Mucosa of descending colon (tissue), 1 donor: ENCODE results near the genes NBPF4, PRPF38B, CFAP276, MYBPHL and GNAI3.

DNA sequence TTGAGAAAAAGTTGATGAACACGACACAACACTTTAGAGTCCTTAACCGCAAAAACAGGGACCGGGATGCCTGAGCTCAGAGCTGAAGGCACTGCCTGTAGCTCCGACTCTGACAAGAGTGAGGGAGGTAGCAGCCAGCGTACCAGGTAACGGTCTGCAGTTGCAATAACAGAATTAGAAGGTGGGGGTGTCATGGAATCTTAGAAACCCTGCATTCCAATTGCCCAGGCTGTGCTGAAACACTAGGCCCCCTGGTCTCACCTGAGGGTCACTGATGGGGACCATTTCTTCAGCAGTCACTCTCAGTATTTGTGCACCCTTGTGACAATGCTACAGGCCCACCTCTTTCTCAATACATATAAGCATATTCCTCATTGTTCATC, at the start of gene NBPF4:
NBPF4 (minus strand) TSS at position 176 of the 383 bp plus-strand sequence.
- PRO-cap = no peak

DNA sequence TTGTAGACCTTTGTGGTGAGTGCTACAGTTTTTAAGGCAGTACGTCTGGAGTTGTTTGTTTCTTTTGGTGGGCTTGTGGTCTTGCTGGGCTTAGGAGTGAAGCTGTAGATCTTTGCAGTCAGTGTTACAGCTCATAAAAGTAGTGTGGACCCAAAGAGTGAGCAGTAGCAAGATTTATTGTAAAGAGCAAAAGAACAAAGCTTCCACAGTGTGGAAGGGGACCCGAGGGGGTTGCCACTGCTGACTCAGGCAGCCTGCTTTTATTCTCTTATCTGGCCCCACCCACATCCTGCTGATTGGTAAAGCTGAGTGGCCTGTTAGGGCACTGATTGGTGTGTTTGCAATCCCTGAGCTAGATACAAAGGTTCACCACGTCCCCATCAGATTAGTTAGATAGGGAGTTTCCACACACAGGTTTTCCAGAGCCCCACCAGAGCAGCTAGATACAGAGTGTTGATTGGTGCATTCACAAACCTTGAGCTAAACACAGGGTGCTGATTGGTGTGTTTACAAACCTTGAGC, 20.8 kb downstream of the HENMT1 start:
- PRO-cap = no peak

- PRO-cap = bidirectional peak, plus-strand start at chr1:108645055, minus-strand start at chr1:108645076; unidirectional peak, minus-strand start at chr1:108645202
Measured at GRCh38 chr1:108644811-108645451, 16.0 kb downstream of the HENMT1 start.

DNA sequence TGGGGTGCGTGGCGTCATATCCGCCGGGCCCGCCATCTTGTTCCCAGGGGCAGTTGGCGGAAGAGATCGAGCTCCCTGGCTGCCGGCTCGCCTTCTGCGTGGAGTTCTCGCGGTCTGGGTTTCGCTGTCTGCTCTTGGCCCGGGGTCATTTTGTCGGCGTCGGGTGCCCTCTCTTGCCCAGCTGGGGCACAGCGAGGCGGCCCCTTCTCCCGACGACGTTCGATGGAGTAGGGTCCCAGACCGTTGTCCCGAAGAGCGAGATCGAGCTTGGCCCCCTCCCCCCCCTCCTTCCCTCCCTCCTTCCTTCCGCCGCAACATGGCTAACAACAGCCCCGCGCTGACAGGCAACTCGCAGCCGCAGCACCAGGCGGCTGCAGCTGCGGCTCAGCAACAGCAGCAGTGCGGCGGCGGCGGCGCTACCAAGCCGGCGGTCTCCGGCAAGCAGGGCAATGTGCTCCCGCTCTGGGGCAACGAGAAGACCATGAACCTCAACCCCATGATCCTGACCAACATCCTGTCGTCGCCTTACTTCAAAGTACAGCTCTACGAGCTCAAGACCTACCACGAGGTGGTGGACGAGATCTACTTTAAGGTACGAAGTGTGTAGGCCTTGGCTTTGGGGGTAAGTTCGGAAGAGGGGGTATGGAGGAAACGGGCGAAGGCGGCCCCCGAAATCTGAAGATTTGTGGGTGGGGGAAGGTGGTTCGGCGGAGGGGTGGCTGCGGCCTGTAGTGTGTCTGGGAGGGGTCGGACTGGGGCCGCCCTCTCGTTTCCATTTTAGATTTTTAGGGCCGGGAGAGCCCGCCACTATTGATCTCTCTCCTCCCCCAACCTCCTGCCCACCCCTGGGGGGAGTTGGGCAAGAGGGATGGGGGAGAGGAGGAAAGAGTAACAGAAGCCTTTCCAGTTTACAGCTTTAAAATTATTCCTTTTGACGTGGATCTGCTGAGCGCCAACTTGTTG, at the start of gene PRPF38B:
PRPF38B (plus strand) TSS at position 35 of the 963 bp plus-strand sequence.
- PRO-cap = bidirectional peak, plus-strand start at position 52 of the sequence, minus-strand start outside the sequence; bidirectional peak, plus-strand start at position 304 of the sequence, minus-strand start at position 250 of the sequence; bidirectional peak, plus-strand start at position 780 of the sequence, minus-strand start at position 685 of the sequence

DNA sequence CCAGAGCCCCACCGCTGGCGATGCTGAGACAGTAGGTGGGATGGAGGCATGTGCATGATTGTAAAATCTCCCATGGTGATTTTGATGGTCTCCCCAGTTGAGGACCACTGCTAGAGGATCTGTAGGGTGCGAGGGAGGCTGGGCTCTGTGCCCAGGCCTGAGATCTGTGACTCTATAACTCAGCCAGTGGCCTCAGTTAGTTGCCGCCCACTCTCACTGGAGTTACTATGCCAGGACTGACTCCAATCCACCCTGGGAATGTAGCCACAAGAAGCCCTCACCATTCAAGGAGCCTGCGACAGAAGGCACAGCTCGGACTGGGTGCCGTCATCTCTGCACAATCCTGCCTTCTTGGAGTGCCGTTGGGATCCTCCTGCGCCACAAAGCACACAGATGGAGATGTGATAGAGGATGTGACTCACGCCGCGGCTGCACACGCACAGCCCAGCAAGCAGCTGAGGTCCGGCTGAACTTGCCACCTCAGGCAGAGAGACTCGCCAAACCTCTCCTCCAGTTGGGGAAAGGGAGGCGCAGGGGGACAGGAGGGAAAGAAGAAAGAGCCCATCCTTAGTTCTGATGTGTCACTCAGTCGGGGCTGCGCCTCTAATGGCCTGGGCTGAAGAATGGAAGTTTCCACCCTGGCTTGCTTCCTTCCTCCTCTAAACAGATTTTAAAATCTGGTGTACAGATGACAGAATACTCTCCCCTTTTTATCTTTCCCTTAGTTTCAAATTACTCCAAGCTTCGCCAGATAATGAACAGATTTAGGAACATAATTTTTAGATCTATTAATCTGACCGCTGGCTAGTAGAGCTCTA, 26.4 kb downstream of the AKNAD1 start:
- PRO-cap = no peak

DNA sequence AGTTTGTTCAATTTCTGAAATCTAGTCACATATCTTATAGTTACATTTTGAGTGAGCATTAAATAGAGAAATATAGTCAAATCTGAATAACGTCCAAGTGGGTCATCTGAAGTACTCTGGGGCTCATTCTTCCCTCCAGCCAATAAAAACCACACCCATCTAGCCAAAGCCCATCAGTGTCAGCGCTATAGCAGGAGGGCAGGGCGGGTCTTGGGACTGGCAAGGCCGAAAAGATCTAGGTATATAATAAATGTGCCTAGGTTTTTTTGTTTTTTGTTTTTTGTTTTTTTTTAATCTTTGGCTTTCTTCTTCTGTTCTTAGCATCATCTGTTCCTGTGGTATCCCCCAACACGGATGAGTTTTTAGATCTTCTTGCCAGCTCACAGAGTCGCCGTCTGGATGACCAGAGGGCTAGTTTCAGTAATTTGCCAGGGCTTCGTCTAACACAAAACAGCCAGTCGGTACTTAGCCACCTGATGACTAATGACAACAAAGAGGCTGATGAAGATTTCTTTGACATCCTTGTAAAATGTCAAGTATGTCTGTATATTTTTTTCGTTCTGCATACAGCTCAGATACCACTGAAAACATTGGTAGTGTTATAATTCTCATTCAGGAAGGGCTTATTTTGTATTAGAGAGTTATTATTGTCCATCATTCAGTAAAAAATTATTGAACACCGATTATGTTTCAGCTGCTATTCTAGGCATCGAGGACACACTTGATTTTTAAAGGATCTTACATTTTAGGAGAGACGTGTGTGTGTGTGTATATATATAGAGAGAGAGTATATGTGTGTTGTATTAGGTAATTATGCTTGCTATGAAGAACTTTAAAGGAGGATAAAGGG, 39.4 kb downstream of the CLCC1 start:
- PRO-cap = no peak

DNA sequence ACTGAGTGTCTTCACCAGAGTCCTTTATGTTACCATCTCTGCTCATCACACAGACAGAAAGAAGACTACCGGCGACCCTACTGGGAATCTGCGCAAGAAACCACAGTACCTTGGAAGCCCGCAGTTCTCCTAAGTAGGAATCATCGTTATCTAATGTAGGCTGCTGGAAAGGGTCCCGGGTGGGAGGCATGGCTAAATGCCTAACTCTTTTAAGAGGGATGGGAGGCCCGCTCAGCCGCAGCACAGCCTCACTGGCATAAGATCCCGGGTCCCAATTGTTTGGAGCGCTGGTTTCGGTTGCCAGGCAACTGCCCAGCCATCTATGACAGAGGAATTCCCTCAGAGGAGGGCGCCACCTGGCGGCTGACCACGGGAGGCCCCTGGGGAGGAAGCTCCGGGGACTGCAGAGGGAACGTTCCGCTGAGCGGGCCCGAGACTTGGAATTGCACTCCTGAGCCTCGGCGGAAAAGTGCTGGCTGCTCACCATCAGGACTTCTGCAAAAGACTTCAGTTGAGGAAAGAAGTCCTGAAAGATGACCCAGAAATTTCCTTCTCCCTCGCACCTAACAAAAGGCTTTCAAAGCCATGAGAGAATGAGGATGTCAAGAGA, at the start of gene CFAP276:
CFAP276 (minus strand) TSS at position 258 of the 610 bp plus-strand sequence.
- PRO-cap = no peak

DNA sequence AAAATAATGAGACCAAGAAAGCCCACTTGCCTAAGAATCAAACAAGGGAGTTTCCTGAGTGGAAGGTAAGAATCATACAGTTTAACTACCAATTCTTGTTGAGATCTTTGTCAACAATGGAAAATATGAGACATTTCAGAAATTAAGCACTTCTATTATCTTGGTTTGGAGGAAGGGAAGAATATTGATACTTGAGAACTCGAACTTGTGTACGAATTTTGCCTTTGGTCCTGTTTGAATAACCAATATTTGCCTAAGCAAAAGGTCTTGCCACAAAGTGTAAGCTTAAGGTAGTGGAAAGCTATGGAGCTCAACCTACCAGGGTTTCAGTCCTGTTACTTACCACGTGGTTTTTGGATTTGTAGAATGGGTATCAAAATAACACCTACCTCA, 2.0 kb downstream of the ELAPOR1 start:
- PRO-cap = no peak

DNA sequence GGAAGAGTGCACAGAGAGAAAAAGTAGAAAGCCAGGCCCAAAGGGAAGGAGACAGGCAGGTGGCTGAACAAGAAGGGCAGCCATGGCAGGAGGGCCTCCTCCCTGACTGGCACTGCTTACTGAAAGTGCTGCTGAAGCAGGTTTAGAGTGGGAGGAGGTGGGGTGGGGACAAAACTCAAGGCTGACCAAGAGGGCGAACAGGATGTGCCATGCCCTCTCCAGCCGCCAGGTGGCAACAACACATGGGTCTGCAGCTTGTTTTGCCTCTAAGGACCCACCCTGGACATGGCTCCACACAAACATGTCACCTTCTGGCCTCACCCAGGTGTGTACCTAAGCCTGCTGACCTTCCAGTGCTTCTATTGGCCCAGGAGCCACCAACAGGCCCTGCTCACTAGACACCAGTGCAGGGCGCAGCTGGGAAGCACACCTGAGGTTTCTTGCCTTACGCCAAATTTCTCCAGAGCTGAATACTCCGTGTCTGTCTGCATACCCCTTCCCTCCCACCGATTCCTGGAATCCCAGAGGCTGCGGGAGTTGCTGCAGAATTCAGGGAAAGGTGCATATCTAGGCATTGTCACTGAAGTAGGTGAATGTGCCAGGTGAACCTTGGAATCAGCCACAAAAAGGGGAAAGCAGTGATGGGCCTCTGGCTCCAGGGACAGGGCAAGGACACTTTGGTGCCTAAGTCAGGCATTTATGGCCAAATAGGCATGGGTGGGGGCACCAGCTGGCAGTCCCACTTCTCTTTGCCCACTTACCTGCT, 5.4 kb downstream of the PSRC1 start:
- PRO-cap = bidirectional peak, plus-strand start at position 397 of the sequence, minus-strand start at position 118 of the sequence

- PRO-cap = no peak
Measured at GRCh38 chr1:109298477-109298912, 8.3 kb downstream of the MYBPHL start.

- PRO-cap = no peak
Measured at GRCh38 chr1:109306905-109308105, at the start of gene MYBPHL. MYBPHL (minus strand) TSS chr1:109307011.

DNA sequence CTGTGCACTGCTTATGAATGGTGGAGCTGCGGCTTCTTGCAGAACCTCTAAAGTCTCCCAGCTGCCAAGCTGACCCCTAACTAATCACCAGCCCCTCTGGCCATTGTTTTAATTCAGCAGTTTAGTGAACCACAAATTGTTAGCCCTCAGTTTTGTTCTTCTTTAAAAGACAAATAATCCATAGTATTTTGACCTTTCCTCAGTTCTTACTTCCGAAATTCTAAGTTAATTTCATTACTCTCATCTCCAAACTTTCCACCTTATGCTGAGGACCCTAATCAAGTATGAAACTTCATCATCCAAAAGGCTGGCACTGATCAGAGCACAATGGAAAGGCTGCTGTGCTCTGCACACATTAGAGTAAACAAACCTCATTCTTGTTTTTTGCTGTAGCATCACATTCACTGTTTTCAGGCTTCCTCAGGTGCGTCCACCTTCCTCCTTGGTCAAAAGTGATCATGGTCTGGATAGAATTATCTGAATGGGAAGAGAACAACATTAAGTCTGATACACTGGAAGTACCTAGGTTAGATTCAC, 29.1 kb upstream of the MYBPHL start:
- PRO-cap = no peak

DNA sequence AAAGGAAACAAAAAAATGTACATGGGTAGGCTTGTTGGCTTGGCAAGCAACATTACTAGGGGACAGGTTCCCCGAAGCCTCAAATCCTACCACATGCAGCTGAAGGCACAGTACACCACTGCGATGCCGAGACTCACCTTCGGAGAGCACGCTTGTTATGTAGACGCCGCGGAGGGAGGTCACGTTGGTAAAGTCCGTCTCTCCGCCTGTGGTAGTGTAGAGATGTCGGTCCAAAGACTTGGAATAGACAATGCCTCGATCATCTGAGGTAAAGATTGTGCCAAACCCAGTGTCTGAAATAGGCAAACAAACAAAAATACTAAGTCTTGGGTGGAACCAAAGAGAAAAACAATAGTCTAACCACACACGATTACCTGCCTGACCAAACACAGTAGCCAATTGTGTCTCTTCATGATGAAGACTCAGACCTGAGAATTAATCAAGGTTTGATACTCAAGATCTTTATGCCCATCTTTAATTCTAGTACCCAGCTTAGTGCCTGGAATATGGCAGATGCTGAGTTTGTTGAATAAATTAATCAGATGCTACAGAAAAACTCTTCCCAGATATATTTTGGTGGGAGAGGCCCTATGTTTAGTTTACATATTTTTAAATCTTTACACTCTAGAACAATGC, 33.9 kb upstream of the MYBPHL start:
- PRO-cap = no peak

- PRO-cap = no peak
Measured at GRCh38 chr1:109395628-109395995, 2.1 kb downstream of the SORT1 start.

DNA sequence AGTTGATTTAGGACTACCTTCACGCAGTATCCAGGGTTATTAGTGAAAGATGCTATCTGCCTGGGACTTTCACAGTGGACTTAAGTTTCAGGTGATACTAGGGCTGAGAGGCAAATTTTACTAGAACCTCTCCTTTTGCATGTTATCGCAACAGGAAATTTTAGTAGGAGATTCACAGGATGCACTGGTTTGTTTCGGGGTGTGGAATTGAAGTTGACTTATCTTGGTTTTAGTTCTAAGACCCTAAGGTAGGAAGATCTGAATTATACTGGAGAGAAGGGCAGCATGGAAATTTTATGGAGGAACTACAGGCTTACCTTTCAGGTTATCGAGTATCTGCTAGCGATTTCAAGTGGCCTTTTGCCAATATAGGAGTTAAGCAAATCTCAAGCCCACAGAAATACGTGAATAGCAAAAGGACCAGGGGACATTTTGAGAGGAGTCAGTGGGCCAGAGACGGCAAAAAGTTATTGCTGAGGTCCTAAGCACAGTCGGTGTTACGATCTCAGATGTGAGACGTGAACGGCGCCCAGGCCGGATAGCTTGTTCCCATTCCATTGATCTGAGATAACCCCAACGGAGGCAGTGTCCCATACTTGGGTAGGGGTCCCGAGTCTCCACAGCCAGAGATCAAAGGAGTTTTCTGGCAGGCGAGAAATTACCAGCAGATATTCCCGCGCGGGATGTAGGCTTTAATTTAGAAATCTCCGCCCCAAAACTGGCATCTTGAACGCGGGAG, 648 bp upstream of the GNAI3 start:
- PRO-cap = no peak

DNA sequence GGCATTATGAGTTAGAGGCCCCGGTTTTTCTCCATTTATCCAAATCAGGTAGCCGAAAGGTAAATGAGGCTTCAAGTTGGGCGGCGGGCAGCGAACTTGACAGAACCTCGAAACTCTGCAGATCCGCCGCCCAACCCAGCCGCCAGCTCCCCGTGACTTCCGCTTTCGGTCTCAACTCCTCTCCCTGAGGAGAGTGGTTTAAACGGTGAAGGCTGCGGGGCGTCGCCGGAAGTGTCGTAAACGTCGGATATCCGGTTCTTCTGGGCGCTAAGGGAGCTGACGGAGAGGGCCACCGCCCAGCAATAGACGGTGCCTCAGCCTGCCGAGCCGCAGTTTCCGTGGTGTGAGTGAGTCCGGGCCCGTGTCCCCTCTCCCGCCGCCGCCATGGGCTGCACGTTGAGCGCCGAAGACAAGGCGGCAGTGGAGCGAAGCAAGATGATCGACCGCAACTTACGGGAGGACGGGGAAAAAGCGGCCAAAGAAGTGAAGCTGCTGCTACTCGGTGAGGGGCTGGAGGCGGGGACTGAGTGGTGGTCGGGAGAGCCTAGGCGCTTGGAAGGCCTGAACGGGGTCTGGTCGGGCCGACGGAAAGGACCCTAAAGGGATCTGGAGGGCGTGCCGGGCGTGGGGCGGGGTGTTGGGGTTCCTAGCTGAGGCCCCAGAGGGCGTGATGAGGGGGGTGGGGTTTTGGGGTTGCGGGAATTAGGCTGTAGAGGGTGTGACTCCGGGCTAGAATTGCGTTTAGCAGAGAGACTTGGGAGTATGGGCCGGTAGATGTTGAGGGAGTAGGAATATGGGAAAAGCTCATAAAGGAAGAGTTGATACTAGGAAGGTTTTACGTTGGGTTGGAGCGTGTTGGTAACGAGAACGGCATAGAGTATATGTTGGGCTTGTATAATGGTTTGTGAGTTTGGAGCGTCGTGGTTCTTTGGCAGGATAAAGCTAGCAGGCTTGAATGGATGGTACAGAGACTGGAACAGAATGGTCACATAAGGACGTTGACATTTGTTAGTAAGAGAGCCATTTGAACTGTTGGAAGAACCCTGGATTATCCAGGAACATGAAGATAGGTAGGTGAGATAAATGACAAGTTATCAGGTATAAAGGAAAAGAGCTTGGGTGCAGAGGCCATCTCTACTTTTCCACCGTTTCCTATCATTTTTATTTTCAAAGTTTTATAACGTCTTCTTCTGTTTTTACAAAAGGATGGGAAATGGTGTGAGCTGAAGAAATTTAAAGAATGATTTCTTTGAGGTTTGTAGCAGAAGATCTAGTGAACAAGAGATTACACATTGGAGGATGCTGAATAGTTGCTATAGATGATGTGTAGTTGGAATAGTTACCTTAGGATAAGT, at the start of gene GNAI3:
GNAI3 (plus strand) TSS at position 279 of the 1,355 bp plus-strand sequence.
- PRO-cap = bidirectional peak, plus-strand start at position 332 of the sequence, minus-strand start at position 173 of the sequence

DNA sequence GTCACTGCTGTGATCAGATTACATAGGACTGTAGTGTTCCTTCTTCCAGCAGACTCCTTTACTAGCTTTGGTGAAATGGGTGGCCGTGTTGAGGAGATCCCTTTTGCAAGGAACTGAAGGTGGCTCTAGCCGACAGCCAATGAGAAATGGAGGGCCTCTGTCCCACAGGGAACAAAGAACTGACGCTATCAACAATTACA, 7.5 kb downstream of the GSTM3 start:
- PRO-cap = no peak

- PRO-cap = no peak
Measured at GRCh38 chr1:109767011-109767289, 3.2 kb upstream of the EPS8L3 start.

GRCh38 chr1:109877117-109877886, 33.3 kb upstream of the CSF1 start:
- PRO-cap = no peak

- PRO-cap = no peak
Measured at GRCh38 chr1:109892372-109892860, 18.2 kb upstream of the CSF1 start.